Thoracic aorta (tissue), 1 donor: ENCODE measurements around the gene TM9SF2.

DNA sequence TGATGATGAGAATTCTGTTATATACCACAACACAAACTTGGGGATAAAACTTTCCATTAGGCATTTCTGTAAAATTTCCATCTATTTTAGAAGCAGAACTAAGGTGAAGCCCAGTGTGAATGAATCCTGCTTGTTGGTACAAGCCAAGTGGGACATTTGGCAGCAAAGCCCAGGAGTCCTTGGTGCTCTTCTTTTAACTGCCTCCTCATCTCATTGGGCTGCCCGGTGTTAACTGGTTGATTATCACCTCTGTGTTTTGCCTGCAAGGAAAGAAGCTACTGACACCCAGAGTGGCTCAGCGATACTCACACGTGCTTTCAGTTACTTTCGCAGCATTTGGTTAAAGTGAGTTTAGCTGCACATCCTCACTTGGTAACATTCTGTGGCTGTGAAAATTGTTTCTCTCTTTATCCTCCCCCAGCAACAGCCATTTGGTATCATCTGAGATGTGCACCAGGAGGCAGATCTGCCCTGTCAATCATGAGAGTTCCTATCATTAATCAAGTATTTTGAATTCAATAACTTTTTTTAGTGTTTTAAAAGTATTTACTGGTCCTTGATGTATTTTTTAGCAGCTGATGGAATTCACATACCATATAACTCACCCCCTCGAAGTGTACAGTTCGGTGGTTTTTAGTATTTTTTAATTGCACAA is 44.5 kb upstream of the GPR183 start:
- RAMPAGE, long total RNA, result no peak

DNA sequence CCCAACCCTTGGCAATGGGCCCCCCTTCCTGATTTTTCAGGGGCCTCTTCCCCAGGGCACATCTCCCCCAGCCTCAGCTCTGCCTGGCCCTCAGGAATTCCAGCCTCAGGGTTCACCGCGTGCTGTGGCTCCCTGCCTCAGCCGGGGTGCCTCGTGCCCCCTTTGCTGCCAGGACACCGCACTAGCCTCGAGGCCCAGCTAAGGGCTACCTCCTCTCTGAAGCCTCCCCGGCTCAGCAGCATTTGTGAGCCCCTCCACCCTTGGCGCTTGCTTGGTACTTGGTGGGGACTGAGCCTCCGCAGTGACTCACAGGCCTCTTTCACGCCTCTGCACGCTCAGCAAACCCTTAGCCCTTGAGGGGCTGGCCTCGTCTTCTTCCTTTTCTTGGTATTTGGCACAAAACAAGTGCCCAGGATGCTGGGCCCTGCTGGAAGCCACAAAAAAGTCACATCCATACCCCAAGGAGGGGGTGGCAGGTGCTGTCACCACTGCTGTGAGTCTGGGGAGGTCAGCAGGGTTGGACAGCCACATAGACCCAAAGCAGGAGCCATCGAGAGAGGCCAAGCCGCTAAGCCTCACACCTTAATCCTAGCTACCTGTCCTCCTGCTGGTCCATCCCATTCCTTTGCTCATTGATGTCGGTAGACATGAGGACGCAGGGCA is 85.4 kb upstream of the TM9SF2 start:
- RAMPAGE, long total RNA, result no peak

GRCh38 chr13:99464437-99464960 is 36.8 kb upstream of the TM9SF2 start:
- RAMPAGE, long total RNA, result no peak

DNA sequence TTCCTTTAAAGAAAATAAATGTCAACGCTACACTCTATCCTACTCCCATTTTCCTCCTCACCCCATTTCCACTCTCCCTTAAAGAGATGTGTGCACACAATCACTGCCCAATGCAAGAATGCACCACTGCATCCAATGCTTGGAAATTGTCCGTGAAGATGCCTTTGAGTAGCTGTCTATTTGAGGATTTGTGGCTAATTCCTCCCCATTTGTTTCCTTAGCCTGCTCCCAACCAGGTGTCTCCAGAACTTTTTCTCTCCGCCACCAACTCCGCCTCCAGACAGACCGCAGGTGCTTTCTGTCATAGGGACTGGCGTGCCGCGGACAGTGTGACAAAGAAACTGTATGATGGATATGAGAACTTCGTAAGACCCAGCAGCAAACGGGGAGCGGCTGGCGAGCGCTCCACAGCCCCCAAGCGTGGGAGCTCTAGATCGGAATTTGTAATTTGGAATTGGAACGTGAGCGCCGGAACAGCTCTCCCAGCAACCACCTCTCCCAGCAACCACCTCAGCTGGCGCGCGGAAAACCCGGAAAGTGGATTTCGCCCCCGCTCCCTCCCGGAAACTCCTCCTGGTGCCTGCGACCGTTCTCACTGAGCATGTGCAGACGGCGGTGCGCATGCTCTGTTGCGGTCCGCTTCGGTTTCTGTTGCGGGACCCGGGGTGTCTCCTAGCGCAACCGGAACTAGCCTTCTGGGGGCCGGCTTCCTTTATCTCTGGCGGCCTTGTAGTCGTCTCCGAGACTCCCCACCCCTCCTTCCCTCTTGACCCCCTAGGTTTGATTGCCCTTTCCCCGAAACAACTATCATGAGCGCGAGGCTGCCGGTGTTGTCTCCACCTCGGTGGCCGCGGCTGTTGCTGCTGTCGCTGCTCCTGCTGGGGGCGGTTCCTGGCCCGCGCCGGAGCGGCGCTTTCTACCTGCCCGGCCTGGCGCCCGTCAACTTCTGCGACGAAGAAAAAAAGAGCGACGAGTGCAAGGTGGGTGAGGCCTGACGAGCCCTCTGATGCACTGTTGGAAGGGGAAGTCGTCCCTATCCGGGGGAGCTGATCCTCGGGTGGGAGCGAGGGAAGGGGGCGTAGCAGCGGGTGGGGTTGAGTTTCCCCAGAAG is at the start of gene TM9SF2:
TSS of gene TM9SF2 (plus strand) at position 675 of the 1,111 bp plus-strand sequence.
- RAMPAGE, long total RNA, result start-site peak on the plus strand centred at position 679 of the sequence, 155 bp wide, 241 reads

GRCh38 chr13:99565702-99566485 is 40.6 kb upstream of the CLYBL start:
- RAMPAGE, long total RNA, result no peak

DNA sequence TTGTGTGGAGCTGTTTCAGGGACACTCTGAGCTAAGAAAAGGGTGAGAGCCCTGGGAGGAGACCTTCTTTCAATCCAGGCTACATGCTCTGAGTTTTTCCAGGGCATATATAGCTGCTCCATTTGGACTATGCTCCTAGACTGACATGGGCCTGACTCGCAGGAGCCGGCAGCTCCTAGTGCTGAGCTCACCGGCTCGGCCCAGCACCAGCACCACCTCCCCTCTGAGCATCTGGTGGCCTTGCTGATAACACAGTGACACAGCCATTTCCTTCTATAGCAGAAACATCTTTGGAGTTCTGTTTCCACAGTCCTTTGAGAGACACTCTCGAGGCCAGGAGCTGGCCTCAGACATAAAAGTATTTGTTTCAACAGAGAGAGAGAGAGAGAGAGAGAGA is 79.6 kb downstream of the CLYBL start:
- RAMPAGE, long total RNA, result no peak

DNA sequence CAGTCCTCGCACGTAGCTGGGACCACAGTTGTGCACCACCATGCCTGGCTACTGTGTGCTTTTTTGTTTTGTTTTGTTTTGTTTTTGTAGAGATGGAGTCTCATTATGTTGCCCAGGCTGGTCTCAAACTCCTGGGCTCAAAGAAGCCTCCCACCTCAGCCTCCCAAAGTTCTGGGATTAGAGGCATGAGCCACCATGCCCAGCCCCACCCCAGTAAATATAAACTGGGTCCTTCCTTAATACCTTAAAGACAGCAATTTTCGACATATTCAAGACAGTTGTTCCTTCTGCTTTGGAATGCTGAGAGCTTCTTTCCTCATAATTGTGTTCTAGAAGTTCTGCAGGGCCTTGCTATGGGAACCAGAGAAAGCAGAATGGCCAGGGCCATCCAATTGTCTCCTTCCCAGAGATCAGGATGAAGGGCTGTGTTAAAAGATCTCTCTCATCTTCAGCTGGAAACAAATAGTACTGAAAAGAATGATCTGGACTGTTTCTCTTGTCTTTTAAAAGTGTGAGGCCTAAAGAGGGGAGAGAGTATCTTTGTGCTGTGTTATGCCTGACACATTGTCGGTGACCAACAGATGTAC is 122.3 kb downstream of the CLYBL start:
- RAMPAGE, long total RNA, result no peak

GRCh38 chr13:99923009-99923248 is 48.6 kb downstream of the ZIC5 start:
- RAMPAGE, long total RNA, result no peak

DNA sequence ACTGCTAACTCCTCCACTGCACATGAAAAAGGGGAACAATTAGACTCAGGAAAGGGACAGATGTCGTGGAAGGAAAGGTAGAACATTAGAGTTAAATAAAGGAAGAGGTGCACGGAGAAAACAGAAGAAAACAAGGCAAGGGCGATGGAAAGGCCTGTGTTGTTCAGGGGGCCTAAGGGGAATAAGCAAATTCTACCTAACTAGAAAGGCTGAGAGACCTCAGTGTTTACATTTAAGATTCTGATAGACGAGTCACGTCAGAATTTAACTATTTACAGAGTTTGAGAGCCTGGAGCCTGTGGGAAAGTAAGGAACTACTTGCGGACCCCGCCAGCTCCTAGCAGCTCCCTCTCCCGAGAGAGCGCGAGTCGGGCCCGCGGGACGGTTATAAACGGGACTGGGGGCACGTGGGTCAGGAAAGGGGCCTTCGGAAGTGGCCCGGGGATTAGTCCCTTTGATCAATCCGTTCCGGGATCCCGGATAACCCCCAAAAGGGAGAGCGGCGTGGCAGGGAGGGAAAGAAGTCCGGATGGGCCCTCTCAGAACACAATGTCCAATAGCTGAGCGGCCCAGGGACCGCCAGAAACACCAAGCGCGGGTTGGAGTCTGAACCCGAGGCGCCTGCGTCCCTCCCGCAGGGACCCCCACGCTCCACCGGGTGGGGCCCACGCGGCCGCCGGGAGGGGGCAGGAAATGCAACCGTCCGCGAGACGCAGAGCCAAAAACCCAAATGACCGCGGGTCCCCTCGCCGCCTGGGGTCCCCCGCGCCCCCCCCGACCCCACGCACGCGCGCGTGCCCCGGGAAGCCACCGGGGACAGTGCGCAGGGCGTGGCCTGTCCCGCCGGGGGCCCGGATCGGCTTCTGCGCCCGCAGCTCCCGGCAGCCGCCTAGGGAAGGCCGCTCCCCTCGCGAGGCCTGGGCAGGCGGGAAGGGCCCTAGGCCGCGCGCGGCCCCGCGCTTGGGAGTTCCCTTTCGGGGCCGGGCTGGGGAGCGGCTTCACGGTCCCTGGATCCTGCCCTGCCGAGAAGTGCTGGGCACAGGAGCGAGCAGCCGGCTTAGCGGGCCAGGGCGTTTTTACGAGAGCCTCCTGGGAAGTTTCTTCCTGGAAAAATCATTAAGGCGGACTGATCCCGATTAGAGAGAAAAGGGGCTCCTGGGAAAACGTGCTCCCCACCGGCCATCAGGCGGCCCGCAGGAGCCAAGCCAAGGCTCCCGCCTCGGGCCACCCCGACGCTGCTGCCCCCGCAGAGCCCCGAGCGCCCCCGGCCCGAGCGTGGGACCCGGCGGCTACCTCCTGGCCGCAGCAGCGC is 3.4 kb downstream of the ZIC5 start:
- RAMPAGE, long total RNA, result no peak

GRCh38 chr13:99970978-99971667 is 444 bp downstream of the ZIC5 start:
- RAMPAGE, long total RNA, result no peak

DNA sequence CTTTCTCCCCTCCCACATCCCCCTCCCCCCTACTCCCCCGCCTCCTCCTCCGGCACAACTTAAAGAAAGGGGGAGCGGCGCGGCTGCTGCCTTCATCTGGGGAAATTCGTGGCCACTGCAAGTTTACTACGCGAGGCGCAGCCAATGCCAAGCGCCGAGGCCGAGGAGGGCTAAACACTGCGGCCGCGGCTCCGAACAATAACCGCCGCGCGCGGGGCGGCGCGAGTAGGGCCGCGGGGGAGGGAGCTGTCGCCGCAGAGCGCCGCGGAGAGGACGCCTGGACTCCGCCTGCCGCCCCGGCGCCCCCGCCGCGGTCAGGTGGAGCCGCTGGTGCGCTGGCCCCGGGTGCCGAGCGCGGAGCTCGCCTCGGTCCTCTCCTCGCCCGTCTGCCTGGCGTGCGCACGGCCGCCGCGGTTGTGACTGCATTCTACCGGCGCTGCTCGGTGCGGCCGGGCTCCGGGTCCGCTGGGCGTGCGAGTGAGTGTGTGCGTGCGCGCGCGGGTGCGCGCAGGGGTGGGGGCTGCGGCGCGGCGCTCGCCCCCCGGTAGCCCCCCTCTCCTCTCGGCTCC is 388 bp upstream of the ZIC2 start:
- RAMPAGE, long total RNA, result no peak

GRCh38 chr13:99986631-99987318 is 5.2 kb downstream of the ZIC2 start:
- RAMPAGE, long total RNA, result no peak

- RAMPAGE, long total RNA, result no peak
Observed at GRCh38 chr13:100089740-100090058, 806 bp downstream of the PCCA start.

- RAMPAGE, long total RNA, result no peak
Observed at GRCh38 chr13:100154711-100155535, 66.0 kb downstream of the PCCA start.

DNA sequence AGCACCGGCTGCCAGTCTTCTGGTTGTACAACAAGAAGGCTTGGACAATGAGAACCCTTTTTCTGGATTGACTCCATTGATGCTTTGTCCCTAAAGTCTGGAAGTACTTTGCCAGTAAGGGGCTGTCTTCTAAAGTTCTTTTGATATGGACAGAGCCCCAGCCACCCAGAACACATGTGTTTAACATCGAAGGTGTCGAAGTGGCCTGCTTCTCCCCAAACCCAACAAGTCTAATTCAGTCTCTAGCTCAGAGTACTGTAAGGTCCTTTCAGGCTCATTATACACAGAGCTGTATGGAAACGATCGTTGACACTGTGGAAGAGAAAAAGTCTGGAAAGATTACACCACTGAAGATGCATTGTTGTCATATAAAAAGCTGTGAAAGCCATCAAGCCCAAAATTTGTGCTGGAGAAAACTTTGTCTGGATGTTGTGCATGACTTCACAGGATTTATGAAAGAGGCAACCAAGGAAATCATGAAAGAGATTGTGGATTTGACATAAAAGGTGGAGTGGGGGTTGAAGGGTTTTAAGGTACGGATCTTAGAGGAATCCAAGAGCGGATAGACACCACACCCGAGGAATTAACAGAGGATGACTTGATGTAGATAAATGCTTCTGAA is 236.9 kb downstream of the PCCA start:
- RAMPAGE, long total RNA, result no peak

- RAMPAGE, long total RNA, result no peak
Observed at GRCh38 chr13:100483665-100484545, 104.7 kb downstream of the GGACT start.

GRCh38 chr13:100675554-100675945 is 955 bp upstream of the TMTC4 start:
- RAMPAGE, long total RNA, result no peak

GRCh38 chr13:102012526-102013037 is 95.8 kb upstream of the FGF14 start:
- RAMPAGE, long total RNA, result no peak

- RAMPAGE, long total RNA, result start-site peak on the minus strand at chr13:102393063-102393162, 5 reads; start-site peak on the minus strand at chr13:102393278-102393492, 5 reads
Observed at GRCh38 chr13:102392410-102393393, 204.1 kb upstream of the TPP2 start.

DNA sequence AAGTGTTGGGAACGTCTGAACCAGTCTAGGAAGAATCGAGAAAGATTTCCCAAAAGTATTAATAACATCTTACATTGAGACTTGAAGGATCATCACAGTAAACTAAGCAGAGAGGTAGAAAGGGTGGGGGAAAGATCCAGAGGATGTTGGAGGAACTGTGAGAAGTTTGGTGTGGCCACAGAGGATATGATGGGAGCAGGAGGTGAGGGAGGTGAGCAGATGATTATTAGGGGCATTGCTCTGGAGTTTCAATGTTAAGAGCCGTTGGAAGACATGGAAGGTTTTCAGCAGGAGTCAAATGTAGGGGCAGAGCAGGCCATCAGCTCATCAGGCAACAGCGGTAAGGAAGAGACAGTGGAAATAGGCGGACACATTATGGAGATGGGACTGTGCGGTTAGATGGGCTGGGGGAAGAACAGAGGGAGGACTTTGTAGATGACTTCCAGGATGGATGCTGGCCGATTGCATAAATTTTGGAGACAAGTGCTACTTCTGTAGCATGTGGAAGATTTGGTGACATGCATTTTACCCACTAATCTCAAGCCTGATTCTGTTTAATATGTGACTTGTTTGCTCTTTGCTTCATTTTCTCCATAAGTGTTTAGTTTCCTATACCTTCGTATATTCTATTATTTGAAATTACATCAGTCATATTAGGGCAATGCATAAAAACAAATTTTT is 24.7 kb downstream of the TPP2 start:
- RAMPAGE, long total RNA, result no peak